Mesangial cell (primary cell): Measurements from ENCODE around the gene CLTRN.

DNA sequence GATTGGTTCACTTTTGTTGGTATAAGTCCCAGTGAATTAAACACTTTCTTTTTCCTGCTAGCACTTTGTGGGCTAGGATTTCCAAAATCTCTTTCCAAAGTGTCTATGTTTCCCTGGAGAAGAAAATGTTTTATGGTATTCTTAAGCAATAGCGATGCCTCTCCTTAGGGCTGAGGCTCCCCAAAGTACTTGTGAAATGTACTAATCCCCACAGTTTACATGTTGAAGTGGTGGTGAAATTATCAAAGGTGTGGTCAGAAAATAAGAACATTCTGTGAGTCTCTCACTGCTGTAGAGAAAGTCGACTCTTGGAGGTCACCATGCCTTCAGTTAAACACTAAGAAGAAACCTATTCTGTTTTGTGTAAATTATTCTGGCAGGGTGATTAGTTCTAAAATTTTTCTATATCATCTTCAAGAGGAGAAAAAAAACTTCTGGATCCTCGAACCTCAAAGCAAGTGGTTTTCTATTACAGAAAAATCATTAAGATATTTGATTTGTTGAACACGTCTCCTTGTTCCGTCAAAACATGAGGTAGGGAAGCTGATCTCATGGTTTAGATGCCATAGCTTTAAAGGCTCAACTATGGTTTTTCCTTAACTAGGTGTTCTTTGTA lies 51.4 kb upstream of the AMELX start:
- RAMPAGE, long total RNA = no peak

DNA sequence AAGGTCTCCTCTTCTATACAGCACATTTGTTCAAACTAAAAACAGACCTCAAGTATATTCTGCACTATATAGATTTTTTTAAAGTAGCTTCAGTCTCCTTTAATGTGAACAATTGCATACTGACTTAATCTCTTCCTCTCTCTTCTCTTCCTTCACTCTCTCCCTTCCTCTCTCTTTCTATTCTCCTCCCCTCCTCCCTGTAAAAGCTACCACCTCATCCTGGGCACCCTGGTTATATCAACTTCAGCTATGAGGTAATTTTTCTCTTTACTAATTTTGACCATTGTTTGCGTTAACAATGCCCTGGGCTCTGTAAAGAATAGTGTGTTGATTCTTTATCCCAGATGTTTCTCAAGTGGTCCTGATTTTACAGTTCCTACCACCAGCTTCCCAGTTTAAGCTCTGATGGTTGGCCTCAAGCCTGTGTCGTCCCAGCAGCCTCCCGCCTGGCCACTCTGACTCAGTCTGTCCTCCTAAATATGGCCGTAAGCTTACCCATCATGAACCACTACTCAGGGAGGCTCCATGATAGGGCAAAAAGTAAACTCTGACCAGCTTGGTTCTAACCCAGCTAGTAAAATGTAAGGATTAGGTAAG lies 3.5 kb downstream of the AMELX start:
- RAMPAGE, long total RNA = no peak

GRCh38 chrX:11759350-11760567 lies 1.7 kb downstream of the MSL3 start:
- RAMPAGE, long total RNA = start-site peak on the plus strand at chrX:11759604-11759669, 51 reads

DNA sequence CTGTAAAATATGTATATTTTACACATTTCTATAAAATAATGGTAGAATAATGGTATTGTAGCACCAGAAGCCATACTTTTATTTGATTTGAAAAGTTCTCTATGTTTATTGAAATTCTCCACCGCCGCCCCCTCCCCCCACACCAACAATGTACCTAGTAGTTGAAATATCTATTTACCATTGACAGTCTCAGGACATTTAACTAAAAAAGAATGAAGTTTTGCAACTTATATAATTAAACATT lies 59.2 kb upstream of the FRMPD4 start:
- RAMPAGE, long total RNA = no peak

- RAMPAGE, long total RNA = no peak
These were observed 296.4 kb upstream of the PRPS2 start for GRCh38 chrX:12494809-12495150.

DNA sequence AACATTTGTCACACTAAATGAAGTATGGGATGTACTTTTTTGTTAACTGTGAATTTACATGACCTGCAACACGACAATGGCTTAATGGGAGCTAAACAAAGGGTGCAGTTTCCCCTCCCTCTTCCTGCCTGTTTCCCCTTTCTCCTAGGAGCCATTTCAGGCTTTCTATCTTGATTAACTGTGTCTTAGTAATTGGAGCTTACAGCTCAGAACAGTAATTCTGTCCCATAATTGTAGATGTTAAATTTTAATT lies 220.0 kb upstream of the PRPS2 start:
- RAMPAGE, long total RNA = no peak

- RAMPAGE, long total RNA = no peak
These were observed 23.4 kb upstream of the TMSB4X start for GRCh38 chrX:12951449-12951943.

DNA sequence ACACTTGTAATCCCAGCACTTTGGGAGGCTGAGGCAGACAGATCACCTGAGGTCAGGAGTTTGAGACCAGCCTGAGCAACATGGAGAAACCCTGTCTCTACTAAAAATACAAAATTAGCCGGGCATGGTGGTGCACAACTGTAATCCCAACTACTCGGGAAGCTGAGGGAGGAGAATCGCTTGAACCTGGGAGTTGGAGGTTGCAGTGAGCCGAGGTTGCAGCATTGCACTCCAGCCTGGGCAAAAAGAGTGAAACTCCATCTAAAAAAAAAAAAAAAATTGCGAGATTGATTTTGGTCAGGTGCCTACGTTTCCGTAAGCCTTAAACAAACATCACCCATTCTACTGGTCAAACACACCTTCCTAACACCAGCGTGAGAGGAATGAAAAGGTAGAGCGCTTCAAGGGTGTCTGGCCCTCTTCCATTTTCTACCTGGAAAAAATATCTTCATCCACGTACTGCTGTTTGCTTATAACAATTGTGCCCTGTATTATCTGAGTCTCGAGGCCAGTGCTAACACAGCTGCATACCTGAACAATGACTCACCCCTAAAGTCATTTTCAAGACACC lies 13.7 kb downstream of the TMSB4X start:
- RAMPAGE, long total RNA = no peak

GRCh38 chrX:13000167-13000571 lies 25.3 kb downstream of the TMSB4X start:
- RAMPAGE, long total RNA = no peak

DNA sequence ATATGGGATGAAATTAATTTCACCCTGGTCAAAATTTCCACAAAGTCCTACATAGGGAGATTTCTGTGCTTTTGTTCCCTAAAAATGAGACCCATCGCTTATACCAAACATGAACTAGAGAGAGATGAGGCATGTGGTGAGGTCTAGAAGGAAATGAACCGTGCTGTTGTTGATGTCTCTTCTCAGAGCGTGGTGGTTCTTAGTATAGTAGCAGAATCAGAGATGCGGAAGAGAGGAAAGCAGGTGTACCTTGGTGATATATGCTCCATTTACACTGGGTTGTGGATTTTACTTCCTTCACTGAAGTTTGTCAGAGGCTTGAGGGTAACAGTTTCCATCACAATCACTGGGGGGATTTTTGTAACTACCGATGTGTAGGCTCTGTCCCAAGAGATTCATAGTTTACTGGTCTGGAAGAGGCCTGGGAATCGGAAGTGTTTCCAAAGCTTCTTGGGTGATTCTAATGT lies 30.2 kb upstream of the FAM9C start:
- RAMPAGE, long total RNA = no peak

DNA sequence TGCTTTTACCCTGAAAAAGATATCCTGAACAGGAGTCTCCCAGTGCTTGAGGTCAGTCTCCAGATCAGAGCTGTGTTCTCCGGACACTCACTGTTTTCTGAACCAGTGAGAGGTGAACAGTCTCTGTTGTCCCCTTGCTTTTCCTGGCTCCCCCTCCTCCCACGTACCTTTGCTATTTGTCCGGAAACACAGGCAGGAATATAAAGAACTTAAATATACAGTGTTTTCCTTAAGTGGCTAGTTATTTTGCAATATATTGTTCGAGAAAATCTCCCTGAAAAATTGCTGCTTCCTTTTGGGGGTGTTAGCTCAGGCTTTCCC lies 116.5 kb downstream of the ATXN3L start:
- RAMPAGE, long total RNA = no peak

- RAMPAGE, long total RNA = no peak
These were observed 68.8 kb downstream of the ATXN3L start for GRCh38 chrX:13250809-13251692.

DNA sequence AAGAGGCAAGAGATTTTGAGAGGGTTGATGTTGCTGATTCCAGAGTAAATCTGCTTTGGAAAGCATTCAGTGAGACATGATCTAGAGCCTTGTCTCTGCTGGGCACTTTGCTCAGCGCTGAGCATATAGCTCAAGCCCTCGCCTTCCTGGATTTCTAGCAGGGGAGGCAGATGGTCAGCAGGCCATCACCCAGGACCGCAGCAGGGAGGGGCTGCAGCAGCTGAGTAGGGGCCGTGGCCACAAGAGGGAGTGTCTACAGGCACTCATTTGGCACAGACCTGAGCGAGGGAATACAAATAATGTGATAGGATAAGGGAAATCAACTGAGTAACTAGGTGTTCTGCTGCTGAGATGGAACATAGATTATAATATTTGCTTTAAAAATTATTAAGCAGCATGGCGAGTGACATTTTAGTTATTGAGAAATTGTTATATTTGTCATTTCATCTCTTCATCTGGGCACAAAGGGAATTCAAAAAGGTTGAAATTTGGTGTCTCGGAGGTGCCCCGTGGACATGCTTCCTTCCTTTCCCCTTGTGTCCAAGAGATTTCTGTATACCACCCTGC lies 30.3 kb downstream of the OFD1 start:
- RAMPAGE, long total RNA = no peak

GRCh38 chrX:13765669-13766390 lies 31.3 kb downstream of the OFD1 start:
- RAMPAGE, long total RNA = no peak

DNA sequence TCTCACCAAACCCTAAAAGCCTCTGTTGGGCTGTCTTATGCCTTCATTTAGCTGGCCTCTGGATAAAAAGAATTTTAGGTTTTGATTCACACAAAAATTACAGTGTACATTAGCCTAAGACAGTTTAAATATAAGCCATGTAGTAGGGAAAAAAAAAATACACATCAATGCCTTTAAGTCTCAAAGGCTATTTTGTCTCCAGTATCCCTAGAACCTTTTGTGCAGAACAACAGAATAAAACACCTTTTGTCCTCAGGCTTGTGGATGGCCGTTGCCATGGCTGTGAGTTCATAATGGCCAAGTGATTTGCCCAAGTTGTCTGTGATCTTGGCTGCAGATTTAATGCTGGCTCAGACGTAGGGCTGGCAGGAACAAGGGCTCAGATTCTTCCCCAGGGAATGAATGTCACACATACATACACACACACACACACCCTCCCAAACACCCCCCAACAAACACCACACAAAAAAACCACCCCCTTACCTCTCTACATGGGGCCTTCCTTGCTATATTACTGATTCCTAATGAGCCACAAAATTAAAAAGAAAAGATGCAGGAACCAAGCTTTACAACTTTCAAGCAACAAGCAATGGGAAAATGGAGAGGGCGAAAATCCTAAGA lies 25.3 kb downstream of the GPM6B start:
- RAMPAGE, long total RNA = no peak

- RAMPAGE, long total RNA = no peak
These were observed 3.5 kb downstream of the GEMIN8 start for GRCh38 chrX:14026091-14026663.

DNA sequence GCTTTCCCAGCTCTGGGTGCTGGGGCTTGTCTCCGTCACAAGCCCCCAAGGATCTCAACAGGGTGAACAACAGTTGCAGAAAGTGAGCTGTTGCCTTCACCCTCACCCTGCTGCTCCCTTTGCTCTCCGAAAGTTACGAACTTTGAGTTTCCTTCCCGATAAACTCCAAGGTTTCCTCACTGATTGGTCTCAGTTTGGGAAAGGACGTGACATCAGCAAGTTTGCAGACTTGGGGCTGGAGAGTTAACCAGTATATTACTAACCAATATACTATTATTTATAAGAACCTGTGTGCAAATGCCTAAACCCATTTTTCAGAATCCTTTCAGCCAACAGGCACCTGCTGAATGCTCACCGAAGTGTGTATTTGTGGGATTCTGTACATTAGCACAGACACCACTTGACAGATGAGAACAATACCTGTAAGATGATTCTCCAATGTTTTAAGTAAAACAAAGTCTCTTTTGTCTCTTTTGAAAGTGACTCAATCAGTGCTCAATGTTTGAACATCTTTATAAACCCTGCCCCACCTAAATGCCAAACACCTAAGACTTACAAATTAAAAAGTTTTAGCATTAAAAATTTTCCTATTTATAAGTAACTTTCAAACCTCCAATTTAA lies 897 bp downstream of the ASB9 start:
- RAMPAGE, long total RNA = no peak

DNA sequence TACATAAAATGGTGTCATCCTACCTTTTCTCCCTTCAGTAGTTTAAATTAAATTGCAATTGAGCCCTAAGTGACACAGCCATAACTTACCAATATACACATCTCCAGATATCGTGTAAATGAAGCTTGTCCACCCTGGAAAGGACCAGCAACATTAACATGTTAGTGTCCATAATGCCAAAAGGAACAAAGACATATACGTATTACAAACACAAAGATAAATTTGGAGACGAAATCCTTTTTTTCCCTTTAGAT lies 23.1 kb upstream of the VEGFD start:
- RAMPAGE, long total RNA = no peak

DNA sequence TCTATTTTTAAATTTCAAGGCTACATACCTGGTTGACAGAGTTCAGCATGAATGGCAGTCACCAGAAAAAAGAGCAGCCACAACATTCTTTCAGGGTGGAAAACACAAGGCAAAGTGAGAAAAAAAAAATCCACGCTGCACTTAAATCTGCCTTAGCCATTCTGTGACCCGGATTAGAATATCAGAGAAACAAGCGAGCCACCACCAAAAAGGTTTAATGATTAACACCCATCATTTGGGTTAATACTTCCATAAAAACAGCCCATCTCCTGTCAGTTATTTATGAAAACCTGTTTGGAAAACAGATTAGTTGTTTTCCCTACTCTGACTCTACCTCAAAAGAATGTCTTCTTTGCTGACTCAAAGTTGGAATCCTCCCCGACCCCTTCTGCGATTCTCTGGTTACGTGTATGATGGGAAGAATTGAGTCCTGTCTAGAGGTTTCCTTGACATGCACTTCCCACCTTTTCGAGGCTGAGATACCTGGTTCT lies at the start of gene CLTRN:
CLTRN (minus strand) TSS at position 116 of the 491 bp plus-strand sequence.
- RAMPAGE, long total RNA = no peak

DNA sequence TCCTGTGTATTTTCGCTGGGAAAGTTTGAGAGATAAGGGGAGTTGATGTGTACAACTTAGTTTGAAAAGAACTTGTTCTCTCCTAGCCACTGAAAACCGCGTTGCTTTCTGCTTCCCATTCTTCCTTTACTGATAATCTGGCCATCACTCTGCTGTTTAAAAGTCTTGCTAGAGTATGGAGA lies 944 bp downstream of the CA5B start:
- RAMPAGE, long total RNA = no peak